PFSK-1 (cell line): ENCODE results near the genes MORN2 and TMEM178A.

DNA sequence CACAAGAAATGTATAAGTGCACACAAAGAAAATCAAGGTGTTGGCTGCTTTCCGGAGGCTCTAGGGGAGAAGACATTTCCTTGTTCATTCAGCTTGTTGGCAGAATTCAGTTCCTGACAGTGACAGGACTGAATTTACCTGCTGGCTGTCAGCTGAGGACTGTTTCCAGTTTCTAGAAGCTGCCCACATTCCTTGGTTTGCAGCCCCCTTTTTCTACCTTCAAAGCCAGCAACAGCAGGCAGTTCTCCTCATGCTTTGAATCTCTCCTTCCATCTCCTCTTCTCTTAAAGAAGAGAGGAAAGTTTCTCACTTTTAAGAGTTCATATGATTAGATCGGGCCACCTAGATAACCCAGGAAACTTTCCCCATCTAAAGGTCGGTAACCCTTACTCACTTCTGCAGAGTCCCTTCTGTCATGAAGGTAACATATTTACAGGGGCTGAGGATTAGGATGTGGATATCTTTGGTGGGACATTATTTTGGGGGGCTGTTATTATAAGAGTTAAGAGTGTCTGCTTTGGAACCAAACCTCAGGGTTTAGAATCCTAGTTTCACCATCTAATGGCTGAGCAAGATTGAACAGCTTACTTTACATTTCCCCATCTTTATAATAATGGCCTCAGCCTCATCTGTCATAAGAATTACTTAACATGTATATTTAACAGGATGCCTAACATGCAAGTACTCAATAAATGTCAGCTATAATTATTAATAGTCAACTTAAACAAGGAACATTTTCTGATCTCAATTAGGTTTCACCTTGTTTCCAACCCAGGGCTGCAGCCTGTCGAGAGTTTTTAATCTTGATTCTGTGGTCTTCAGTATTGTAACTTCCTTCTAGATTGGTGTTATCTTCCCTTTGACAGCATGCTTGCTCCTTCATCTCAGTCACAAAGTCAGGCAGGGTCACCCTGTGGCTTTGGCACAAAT, 50.9 kb downstream of the HNRNPLL start:
- RRBS, result no CpG with 5 or more reads among the region's 4 CpGs

- RRBS, result no CpG with 5 or more reads among the region's 2 CpGs
These were observed 39.4 kb downstream of the HNRNPLL start for GRCh38 chr2:38563153-38563902.

GRCh38 chr2:38578426-38579339, 24.0 kb downstream of the HNRNPLL start:
- RRBS, result no CpG with 5 or more reads among the region's 7 CpGs

- RRBS, result 1% methylated on average over 24 of the region's 63 CpGs
These were observed at the start of gene MORN2 for GRCh38 chr2:38875561-38876623. Gene MORN2 (plus strand): TSS chr2:38875976.

GRCh38 chr2:39023578-39024269, 97.1 kb downstream of the SOS1 start:
- RRBS, result no CpG with 5 or more reads among the region's 3 CpGs

DNA sequence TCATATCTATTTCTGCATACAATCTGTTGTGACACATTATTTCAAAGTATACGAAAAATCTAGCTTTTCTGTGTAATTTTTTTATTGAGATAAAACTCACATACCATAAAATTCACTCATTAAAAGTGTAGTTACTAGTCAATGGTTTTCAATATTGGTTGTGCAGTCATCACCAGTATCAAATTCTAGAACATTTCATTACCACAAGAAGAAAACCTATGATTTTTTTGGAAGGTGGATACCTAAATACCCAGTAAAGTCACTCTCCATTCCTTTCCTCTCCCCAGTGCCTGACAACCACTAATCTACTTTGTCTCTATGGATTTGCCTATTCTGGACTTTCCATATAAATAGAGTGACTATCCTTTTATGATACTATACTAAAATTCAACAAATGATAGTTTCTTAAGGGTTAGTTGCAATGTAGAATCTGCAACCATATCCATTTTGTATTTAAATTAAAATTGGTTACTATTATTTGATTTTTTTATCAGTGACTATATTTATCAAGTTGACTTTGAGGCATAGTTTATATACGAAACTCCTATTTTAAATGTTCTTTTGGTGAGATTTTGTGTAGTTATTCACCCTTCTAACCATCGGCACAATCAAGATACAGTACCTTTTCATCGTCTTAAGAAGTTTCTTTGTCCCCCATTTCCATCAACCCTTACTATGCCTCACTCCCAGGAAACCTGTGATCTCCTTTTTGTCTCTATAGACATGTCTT, 68.9 kb downstream of the SOS1 start:
- RRBS, result no CpG with 5 or more reads among the region's 4 CpGs

- RRBS, result no CpG with 5 or more reads among the region's 9 CpGs
These were observed 28.9 kb downstream of the SOS1 start for GRCh38 chr2:39091564-39092686.

DNA sequence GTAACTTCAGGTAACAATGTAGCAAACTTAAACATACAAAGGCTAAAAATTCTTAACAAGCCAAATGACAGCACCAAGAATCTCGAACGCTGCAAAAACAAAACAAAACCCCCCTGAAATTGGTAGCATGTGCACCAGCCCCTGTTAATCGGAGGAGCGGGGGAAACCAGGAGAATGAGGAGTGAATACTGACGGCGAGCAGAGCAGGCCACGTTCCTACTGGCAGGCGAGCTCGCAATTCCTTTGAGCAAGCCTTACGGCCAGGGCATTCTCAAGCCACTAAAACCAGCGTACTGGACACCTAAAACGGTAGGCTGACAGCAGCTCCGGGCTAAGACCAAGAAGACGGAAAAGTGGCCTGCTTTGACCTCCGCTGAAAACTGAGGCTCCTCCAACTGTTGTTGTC, 1.2 kb downstream of the SOS1 start:
- RRBS, result 0% methylated on average over 2 of the region's 15 CpGs

DNA sequence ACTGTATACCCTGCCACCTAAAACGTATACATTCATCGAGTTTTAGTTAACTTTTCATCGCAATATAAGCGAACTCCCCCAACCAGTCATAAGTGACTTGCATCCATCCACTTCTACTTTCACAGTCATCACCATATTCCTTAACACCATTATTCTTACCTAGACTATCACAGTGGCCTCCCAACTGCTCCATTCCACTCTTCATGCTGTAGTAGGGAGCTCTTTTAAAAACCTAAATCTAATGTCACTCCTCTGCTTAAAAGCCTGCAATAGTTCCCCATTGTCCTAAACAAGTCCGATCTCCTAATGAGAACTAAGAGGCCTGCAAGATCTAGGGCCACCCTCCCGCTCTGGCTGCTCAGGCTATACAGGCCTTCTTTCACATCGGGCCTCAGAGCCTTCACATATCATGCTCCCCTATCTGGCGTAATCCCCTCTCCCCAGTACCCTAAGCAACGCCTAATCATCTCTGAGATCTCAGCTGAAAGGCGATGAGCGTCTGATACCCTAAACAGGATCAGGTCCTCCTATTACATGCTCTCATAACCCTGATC, 2.0 kb downstream of the MAP4K3 start:
- RRBS, result no CpG with 5 or more reads among the region's 11 CpGs

- RRBS, result no CpG with 5 or more reads among the region's 4 CpGs
These were observed 1.4 kb downstream of the MAP4K3 start for GRCh38 chr2:39435590-39436258.

GRCh38 chr2:39512103-39512778, 75.2 kb upstream of the MAP4K3 start:
- RRBS, result no CpG with 5 or more reads among the region's 8 CpGs

DNA sequence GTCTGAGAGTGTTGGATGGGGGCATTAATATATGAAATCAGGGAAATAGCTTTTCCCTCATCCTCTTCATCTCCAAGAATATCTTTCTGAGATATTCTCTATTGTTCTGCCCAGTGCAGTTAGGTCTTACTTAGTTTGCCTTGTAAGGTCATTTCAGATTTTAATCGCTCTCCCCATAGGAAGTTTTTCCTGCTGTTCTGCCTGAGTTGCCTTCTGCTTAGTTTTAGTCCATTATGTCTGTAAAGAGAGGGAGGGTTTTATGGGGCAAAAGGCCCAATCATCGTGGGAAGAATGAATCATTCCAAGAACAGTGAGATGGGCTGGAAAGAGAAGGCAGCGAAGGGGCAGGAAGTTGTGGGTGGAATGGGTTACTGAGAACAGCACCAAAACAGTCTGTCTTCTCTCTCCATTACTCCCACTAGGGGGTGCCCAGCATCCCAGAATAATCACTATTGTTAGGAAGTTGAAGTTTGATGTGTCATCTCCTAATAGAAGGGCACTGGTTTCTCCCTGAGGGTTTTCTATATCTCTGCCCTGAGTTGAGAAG, 76.4 kb upstream of the MAP4K3 start:
- RRBS, result no CpG with 5 or more reads among the region's 3 CpGs

DNA sequence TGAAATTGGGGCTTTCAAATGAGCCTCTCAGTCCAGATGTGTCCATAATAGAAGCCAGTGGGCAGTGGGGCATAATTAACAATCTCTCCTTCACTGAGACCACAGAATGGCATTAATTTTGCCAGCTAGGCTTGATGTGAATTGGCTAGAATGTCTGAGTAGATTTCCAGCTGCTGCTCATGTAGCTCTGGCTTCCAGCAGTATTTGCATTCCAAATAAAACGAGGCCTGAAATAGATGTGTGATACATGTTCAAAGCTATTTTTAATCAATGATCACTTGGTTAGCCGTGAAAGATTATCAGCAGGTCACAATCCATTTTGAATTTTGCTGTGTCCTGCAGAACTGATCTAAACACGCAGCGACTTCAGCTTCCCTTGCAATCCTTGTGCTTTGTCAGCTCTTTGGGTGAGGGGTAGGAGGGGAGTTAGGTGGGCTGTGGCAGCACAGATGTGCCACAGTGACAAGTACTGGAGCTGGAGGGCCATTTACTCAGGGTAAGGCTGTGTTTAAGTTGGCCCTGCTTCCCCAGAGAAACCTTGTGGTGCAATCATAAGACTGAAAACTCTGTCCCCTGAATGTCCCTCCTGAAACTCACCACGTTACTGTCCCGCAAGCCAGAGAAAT, 56.9 kb upstream of the TMEM178A start:
- RRBS, result no CpG with 5 or more reads among the region's 6 CpGs

- RRBS, result 7% methylated on average over 59 of the region's 105 CpGs
These were observed at the start of gene TMEM178A for GRCh38 chr2:39665775-39666688. Gene TMEM178A (plus strand): TSS chr2:39665917.

DNA sequence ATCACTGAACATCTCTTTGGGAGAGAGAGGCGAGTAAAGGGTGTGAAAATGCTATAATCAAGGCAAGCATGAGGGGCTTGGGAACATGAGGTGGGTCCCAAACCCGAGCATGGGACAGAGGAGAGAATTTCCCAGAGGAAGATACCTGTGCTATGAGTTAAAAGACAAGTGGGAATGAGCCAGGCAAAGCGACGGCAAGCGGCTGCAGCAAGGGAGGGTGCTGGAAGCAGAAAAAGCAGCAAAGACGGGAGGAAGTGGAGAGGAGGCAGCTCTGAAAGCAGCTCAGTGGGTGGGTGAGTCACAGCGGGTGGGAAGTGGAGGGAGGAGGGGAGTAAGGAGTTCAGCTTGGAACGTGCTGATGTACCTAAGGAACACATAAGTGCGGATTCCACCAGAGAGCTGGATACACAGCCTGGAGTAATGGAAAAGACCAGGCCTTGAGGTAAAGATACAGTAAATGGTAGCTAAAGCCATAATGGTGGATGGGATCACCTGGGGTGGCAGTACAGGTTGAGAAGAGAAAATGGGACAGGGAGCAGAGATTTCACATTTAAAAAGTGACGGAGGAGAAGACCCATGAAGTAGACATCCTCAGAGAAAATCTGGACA, 41.4 kb downstream of the THUMPD2 start:
- RRBS, result no CpG with 5 or more reads among the region's 10 CpGs

- RRBS, result no CpG with 5 or more reads among the region's 7 CpGs
These were observed 214.8 kb downstream of the SLC8A1 start for GRCh38 chr2:40237053-40237580.

DNA sequence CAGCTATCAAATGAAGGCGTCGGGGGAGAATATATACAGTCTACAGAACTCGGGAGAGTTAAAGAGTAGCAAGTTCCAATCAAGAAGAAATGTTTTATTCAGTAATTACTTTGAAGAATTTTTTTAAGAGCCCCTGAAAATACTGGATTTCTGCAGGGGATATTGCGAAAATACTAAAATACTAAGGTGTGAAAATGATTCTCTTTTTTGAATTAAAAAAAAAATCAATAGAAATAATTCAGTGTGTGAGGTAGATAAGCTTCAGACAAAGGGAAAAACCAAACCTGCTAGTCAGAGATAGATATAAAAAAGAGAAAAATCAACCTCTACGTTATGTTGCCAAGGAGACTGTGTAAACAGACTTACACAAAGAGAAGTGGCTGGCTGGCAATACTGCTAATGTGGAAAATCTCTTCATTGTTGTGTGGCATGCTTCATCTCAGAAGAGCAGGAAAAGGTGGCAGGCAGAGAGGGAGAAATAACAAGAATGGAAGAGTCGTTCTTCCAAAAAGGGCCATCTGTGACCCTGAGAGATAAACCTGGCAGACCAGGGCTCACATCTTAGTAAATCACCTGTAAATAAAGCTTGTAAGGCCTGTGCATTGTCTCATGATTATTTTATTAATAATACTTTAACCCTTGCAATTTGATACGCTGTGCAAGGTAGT, 200.8 kb downstream of the SLC8A1 start:
- RRBS, result no CpG with 5 or more reads among the region's 7 CpGs

DNA sequence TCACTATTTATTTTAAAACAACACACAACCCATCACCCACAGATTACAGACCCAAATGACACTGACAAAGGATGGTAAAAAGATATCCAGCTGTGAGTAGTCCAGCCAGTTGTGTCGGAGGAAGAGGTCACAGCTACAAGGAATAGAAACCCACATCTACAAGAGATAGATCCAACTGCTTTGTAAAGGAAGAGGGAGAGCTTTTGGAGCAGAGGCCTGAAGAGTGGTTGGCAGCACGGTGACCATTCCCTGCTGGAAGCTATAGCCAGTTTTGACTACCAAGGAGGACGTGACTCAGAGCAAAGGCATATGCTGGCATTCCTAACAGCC, 17.2 kb downstream of the SLC8A1 start:
- RRBS, result no CpG with 5 or more reads among the region's 3 CpGs

DNA sequence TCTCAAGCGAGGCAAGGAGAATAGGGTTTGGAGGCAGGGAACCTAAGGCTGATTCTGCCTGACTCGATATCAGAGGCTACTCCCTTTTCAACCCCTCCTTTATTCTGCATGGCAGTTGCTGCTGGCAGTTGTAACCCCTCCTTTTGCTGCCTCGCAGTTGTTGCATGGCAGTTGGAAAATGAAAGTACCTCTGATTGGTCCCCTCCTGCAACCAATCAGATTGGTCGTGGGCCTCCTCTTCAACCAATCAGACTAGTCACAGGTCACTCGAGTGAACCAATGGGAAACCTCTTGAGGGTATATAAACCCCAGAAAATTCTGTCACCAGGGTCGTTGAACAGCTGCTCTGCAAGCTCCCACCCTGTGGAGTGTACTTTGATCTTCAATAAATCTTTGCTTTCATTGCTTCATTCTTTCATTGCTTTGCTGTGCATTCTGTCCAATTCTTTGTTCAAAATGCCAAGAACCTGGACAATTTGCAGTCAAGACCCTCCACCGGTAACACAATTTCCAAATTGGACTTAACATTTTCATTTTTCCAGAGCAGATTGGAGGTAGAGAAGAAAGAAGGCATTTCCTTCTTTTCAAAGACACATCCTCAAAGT, 294.4 kb upstream of the SLC8A1 start:
- RRBS, result no CpG with 5 or more reads among the region's 7 CpGs

DNA sequence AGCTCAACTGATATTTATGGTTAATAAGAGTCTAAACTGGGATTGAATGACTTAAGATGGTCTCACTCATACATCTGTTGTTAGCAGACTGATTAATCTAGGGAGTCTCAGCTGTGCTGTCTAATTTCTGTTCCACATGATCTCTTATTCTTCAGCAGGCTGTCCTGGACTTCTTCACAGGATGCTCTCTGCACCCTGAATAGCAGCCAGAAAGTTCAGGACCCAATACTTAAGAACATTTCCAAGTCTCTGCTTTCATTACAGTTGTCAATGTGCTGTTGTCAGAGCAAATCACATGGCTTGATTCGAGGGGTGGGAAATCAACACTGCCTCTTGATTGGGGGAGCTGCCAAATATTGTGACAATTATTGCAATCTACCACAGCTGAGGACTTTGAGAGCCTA, 627.1 kb upstream of the SLC8A1 start:
- RRBS, result no CpG with 5 or more reads among the region's 1 CpG